Bronchus fibroblast of lung (primary cell): ENCODE measurements around the genes SLFN11, PEX12, AP2B1 and RDM1.

- RAMPAGE, long total RNA, result no peak
Measured at GRCh38 chr17:34764191-34764494, 184.8 kb downstream of the TMEM132E start.

- RAMPAGE, long total RNA, result no peak
Measured at GRCh38 chr17:34851973-34852606, 109.2 kb downstream of the CCT6B start.

- RAMPAGE, long total RNA, result no peak
Measured at GRCh38 chr17:34998086-34999113, 18.1 kb downstream of the LIG3 start.

- RAMPAGE, long total RNA, result no peak
Measured at GRCh38 chr17:35005242-35006304, 25.3 kb downstream of the LIG3 start.

DNA sequence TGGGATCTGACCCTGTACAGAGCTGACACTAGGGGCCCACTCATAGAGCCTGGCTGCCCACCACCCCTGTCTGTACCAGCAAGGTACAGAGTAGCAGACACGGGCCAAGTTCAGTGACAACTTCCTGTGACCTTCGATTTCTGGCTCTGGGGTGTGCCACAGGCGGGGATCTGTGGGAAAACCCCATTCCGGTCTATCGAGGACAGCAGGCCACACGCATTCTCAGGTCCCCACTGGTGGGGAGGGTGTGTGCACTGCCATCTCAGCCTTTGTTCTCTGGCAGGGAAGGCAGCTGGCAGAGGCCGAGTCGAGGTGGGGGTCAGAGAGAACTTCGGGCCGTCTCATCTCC lies 10.0 kb downstream of the NLE1 start:
- RAMPAGE, long total RNA, result no peak

DNA sequence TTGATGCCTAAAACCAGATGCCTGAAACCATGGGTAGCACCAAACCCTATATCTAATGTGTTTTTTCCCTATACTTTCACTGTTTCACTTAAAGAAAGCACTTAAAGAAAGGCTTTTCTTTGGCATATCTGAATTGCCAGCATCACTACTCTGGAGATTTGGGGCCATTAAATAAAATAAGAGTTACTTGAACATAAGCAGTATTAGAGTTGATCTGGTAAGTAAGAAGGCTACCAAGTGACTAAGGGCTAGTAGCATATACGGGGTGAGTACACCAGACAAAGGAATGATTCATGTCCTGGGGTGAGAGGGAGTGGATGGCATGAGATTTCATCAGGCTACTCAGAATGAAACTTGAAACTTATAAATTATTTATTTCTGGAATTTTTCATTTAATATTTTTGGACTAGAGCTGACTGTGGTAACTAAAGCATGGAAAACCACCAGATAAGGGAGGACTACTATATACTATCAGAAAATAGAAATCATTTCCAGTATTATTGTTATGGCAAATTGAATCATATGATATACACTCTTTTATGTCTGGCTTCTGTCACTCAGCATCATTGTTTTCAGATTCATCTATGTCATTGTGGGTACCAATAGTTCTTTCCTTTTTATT lies 2.3 kb downstream of the SLFN5 start:
- RAMPAGE, long total RNA, result no peak

GRCh38 chr17:35312528-35313823 lies 60.4 kb downstream of the SLFN11 start:
- RAMPAGE, long total RNA, result no peak

- RAMPAGE, long total RNA, result no peak
Measured at GRCh38 chr17:35367922-35368570, 5.4 kb downstream of the SLFN11 start.

GRCh38 chr17:35373395-35374178 lies at the start of gene SLFN11:
Gene SLFN11, minus strand, starts transcription at chr17:35373621.
- RAMPAGE, long total RNA, result no peak

GRCh38 chr17:35540559-35541544 lies 3.4 kb upstream of the SLFN12L start:
- RAMPAGE, long total RNA, result no peak

DNA sequence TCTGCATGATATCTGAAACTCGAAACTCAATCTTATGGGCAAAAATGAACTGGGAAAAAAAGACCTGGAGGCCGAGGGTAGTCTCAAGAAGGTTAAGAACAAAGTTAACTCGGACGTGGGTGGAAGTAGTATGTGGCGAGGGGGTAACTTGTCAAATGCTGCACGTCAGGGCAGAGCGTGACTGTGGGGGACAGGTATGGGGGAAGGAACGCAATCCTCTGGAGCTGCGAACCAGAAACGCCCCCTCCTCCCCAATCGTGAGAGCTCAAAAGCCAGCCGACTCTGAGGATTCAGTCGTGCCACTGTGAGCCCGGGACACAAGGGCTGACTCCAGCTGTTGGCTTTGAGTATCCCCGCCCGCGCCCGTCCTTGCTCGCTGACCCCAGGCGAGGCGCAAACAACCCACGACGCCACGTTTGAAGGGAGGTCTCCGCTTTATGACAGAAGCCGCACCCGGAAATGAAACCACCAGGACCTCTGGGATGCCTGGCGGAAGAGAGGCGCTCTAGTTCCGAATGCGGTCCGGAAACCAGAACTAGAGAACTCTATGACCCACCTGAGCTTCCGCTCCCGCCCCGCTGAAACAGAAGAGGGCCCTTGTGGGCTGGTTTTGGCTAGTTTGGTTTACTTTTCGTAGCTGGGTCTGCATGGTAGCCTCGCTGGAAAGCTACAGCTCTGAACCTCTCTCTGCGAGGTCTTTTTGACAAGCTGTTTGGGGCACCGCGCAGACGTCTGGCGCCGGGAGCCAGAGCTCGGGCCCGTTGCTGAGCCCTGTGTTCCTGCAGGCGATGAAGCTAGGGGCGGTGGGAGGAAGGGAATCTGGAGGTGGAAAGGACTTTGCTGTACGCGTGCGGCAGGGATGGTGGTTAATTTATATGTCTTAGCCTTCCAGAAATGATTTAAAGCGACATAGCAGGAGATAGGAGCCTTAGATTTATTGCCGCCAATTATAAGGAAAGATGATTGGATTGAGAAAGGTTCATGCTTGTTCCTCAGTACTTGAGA lies at the start of gene PEX12:
PEX12 (minus strand) TSS at position 442 of the 1,005 bp plus-strand sequence.
- RAMPAGE, long total RNA, result no peak

GRCh38 chr17:35587088-35588244 lies at the start of gene AP2B1:
Gene AP2B1, plus strand, starts transcription at chr17:35587322.
- RAMPAGE, long total RNA, result start-site peak on the plus strand at chr17:35587312-35587525, 313 and 169 reads in 2 replicates

DNA sequence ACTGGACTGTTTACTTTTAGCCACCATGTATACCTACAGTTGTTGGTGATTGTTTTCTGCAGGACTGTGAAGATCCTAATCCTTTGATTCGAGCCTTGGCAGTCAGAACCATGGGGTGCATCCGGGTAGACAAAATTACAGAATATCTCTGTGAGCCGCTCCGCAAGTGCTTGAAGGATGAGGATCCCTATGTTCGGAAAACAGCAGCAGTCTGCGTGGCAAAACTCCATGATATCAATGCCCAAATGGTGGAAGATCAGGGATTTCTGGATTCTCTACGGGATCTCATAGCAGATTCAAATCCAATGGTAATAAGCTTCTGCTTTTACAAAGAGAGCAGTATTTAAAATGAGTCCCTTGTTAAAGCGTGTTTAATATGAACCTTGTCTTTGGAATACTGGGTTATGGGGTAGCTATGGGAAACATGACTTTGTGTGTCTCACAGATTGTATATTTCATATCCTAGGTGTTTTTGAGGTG lies 21.0 kb downstream of the AP2B1 start:
- RAMPAGE, long total RNA, result no peak

- RAMPAGE, long total RNA, result no peak
Measured at GRCh38 chr17:35701528-35702836, 29.5 kb upstream of the RASL10B start.

DNA sequence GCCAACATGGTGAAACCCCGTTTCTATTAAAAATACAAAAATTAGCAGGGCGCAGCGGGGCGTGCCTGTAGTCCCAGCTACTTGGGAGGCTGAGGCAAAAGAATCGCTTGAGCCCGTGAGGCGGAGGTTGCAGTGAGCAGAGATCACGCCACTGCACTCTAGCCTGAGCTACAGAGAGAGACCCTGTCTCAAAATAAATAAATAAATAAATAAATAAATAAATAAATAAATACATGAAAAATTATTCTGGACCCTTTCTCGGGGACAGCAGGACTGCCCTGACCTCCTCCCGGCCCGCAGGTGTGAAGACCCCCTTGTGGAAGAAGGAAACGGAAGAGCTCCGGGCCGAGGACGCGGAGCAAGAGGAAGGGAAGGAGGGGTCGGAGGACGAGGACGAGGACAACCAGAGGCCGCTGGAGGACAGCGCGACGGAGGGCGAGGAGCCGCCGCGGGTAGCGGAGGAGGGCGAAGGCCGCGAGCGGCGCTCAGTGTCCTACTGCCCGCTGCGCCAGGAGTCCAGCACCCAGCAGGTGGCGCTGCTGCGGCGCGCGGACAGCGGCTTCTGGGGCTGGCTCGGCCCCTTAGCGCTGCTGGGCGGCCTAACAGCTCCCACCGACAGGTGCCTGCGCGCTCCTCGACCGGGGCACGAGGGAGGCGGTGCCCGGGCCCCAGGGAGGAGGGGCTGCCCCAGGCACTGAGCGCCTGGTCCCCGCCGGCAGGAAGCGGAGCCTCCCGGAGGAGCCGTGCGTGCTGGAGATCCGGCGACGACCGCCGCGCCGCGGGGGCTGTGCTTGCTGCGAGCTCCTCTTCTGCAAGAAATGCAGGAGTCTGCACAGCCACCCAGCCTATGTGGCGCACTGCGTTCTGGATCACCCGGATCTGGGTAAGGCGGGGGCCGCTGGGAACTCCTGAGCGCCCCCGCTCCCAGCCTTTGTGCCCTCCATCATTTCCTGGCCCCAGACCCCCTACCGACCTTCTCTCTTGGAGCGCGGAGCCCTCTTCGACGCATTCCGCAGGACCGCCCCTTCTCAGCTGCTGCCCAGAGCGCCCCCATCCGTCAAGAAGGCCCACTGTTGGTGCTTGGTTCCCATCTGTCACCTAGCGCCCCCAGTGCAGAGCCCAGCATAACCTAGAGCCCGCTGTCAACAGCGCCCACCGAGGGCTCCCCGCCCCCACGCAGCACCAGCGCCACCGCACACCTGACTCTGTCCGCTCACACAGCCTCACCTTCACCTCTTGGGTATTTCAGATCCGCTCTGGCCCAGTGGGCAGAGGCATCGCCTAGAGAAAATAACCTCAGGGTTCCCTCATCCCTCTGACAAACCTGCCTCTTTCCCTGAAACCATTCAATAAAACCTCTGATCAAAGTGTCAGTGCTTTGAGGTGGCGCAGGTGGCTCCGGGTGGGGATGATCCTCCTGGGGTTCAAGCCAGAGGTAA lies 3.5 kb downstream of the C17orf50 start:
- RAMPAGE, long total RNA, result no peak

GRCh38 chr17:35773681-35774331 lies 13.1 kb downstream of the C17orf50 start:
- RAMPAGE, long total RNA, result no peak

- RAMPAGE, long total RNA, result no peak
Measured at GRCh38 chr17:35846963-35847302, 21.8 kb downstream of the HEATR9 start.

DNA sequence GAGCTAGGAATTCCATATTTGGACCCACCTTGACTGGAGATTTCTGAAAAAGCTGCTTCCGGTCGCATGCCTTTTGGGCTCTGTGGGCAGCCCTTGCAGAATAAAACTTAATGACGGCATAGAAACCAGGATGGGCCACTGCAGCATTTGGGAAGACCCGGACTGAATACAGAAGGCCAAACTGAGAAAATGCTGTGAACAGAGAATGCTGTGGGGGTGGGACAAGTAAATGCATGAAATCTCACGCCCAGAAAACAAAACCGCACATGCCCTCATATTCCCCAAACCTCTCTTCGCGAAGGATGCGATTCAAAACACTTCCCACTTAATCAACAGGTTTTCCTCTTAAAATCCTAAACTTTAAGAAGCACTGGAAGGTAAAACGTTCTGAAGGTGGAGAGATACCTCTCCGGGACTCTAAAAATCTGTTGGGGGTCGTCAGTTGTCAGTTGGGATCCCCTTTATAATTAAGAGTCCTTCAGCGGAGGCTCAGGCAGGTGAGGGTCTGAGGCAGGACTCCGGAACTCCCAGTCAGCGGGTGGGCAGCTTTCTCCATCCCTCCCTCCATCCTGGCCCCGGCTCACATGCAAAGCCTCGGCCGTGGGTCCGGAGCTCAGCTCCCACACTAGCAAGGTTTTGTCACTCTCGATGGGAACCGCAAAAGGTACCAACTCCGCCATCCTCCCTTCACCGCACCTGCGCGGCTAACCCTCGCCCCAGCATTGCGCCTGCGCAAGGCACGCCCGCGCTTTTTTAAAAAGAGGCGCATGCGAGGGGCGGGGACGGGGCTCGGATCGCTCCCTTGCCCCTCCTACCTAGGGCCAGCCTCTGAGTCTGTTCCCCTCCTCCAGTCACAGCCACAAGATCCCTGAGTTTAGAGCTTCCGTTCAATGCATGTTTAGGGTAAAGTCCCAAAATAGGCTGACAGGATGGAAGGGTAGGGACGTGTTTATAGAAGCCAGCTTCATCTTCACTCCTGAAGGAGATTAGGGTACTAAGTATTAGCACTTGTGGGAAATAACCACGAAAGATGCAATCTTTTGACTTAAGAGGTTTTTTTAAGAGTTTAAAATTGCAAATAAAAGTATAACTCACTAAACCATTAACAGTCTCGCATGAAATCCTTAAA lies at the start of gene RDM1:
RDM1 (minus strand) TSS at position 726 of the 1,129 bp plus-strand sequence.
- RAMPAGE, long total RNA, result no peak

DNA sequence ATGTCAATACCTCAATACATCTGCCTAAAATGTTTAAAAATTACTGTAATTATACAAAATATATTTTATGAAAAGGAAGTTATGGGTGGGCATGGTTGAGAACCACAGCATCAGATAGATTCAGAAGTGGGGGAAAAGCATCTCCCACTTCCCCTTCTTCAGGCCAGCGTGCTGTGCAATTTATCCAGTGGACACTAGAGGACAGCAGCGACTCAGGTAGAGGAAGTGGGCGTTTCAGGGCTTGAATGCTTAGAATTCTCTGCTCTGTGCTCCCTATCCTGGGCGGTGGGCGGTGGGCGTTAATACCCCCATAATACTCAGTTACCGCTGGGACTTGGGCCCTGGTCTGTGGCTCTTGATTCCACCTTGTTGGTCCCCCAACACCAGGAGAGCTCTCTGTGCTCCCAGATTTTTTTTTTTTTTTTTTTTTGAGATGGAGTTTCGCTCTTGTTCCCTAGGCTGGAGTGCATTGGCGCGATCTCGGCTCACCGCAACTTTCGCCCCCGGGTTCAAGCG lies 3.6 kb upstream of the LYZL6 start:
- RAMPAGE, long total RNA, result no peak

DNA sequence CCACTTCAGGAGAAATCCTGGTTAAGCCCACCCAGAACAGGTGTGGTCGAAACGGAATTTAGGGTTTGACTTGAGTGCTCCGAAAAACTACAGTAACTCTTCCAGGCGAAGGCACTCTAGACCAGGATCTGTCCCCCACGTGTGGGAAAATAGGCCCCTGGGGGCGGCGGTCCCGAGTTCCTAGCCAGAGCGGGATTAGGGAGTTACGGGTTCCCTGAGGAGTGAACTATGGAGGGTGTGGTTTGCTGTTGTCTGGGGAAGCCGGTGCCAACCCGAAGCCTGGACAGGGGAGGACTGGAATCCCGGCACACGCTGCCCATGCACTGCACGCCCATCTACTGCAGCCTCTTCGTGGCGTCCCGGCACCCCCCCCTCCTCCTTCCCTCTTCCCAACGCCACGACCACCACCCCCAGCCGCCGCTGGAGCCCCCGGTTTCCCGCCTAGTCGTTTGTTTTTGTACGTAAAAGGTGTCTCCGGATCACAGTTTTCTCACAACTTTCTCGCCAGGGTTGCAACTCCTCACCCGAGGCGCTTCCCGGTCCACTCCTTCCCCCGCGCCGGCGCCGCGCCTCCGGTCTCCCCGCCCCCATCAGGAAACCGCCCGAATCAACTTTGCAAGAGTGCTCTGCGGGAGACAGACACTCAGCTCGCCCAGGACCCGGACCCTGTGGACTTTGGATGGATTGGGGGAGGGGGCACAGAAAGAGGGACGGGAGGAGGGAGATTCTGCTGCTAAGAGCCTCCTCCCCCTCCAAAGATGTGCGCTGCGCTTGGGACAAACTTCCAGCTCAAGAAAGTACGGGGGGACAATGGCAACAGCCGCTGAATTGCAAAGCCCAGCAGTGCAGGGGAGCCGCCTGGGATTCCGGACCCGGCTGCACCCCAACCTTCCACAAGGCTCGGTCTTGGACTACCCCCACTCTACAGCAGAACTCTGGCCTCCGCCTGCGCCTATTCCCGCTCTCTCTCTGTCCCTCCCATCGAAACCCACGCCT lies 1.4 kb upstream of the LHX1 start:
- RAMPAGE, long total RNA, result no peak